Cardiac atrium fibroblast (primary cell): ENCODE results near the genes KBTBD12 and EFCAB12.

GRCh38 chr3:127914995-127916105, at the start of gene KBTBD12:
TSS of gene KBTBD12 (plus strand) at chr3:127915232.
- RAMPAGE, long total RNA = no peak

DNA sequence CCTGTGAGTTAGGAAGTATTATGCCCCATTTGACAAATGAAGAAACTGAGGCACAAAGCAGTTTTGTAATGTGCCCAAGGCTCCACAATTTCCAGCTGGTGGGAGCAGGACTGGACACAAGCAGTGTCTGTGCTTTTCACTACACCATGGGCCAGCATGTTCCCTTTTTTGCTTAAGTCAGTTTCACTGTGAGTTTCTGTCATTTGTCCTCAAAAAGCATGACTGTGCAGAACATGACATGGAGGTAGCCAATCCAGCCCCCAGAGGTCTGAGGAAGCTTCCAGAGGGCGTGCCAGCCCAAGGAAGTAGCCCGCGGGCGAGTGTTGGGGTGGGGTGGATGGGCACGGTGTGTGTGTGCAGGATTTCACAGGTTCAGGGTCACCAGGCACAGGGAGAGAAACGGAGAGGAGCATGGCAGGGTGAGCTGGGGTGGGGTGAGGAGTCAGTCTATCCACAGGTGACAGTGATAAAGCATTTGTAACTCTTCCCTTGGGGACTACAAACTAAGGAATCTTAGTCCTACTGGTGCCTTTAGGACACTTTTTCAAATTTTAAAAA, 8.0 kb upstream of the EEFSEC start:
- RAMPAGE, long total RNA = no peak

DNA sequence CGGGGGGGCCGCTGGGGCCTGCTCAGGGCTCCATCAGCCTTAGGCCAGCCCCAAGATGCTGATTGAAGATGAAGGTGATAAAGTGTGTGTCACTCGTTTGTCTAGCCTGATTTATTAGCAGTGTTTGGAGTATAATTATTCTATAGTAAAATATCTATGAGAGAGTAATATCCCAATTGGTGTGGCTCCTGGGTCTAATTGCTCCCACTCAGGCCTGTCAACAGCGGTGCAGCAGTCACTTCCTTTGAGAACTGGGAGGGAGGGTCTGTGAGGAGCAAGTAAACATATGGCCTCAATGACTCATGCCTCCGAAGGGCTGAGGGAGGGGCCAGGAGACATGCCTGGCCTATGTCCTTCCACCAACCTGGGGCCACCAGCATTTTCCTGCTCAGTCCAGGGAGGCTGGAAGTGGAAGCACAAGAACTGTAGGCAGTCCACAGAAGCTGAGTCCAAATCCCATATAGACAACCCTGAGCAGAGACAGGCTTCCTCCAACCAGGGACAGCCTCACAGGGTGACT, 123.2 kb downstream of the DNAJB8 start:
- RAMPAGE, long total RNA = no peak

GRCh38 chr3:128382181-128382460, 84.6 kb downstream of the DNAJB8 start:
- RAMPAGE, long total RNA = no peak

- RAMPAGE, long total RNA = no peak
These were observed 12.8 kb downstream of the GATA2 start for GRCh38 chr3:128480007-128480790.

DNA sequence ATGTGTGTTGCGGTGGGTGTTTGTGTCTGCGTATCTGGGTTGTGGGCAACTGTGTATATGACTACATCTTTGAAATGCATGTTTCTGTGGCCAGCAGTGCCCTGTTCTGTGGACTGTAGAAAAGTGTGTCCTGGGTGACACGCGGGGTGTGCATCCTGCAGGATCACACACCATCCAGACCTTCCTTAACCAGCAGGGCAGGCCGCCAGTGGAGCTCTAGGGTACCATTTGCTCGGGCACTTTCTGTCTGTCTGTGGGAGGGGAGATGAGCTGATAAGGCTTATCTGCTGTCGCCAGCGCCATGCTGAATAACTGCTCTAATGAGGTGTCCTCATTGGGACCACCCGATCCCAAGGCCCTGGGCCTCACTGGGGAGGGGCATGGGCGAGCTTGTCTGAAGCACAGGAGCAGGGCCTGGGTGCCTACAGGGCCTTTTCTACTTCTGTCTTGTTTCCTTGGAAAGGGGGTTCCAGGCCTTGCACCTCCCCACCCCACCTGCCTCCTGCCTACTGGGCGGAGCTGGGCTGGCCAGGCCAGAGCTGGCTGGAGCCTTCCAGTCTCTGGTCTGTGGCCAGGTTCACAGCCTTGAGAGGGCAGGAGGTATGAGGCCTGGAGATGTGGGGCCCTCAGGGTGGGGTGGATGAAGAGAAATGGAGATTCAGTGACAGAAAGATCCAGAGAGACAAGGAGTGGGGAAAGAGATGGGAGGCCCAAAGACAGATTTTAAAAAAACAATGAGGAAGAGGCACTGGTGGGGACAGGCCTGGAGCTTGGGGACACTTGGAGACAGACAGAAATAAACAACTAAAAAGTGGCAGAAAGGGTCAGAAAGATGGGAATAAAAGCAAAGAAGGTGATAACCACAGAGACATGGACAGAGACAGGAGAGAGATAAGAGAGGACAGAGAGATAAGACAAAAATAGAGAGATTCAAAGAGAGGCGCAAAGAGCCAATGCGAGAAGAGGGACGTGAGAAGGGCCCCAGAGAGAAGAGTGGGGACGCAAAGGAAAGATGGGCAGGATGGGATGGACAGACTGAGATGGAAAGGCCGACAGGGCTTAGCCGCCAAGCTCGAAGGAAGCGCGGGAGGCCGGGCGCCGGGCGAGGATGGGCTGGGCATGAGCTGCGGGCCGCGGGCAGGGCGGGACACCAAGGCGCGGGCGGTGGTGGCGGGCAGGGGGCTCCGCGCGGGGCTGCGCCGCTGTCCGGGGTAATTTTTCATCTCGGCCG, 2.7 kb upstream of the GATA2 start:
- RAMPAGE, long total RNA = no peak

DNA sequence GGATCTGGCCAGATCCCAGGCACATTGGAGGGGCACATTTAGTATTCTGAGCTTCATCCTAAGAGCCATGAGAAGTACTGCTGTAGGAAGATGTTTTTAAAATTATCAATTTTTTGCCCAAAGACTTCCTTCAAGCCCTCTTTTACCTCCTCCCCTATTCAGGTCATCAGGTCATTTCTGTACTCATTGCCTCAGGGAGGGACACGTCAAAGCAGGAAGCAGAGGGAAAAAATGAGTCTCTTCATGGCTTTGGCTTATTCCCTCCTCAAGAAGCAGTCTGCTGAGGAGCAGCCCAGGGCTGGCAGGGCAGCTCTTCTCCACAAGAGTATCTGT, 44.0 kb upstream of the GATA2 start:
- RAMPAGE, long total RNA = no peak

GRCh38 chr3:128709528-128710339, 16.2 kb upstream of the RAB7A start:
- RAMPAGE, long total RNA = no peak

GRCh38 chr3:128780235-128780749, 54.3 kb downstream of the RAB7A start:
- RAMPAGE, long total RNA = no peak

DNA sequence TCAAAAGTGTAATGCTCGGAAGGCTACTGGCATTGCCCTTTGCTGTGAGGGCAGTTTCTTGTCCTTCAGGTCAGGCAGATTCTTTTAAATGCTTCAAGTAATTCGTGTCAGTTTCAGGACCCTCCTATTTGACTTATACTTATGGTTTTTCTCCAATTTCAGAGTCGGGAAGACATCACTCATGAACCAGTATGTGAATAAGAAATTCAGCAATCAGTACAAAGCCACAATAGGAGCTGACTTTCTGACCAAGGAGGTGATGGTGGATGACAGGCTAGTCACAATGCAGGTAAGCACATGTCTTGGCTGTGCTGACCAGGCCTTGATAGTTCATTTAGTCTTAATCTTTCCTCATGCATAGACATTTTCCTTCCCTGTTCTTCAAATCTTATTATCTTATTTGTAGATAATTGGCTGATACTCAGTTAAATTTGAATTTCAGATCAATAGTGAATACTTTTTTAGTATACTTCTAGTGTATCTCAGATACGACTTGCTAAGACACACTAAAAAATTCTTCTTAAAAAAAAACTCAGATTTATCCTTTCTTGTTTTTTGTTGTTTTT, 71.9 kb downstream of the RAB7A start:
- RAMPAGE, long total RNA = no peak

- RAMPAGE, long total RNA = no peak
These were observed 75.6 kb downstream of the RAB7A start for GRCh38 chr3:128801374-128802260.

DNA sequence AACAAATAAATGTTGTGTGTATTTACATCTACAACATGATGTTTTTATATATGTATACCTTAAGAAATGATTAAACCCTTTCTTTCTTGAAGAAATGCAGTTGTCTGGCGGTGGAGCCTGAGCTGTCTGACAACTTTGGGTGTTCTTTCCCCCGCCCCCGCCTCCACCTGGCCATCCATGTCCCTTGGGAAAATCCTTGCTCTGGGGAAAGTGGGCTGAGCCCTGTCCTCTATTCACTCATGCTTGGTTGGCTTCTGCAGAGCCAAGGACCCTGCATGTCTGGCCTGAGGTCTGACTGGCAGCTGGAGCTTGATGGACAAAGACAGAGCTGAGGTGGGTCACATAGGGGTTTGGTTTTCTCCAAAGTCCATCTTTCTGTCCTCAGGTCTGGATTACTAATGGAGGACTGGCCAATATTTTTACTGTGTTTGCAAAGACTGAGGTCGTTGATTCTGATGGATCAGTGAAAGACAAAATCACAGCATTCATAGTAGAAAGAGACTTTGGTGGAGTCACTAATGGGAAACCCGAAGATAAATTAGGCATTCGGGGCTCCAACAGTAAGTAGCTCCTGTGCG, 19.6 kb downstream of the ACAD9 start:
- RAMPAGE, long total RNA = no peak

DNA sequence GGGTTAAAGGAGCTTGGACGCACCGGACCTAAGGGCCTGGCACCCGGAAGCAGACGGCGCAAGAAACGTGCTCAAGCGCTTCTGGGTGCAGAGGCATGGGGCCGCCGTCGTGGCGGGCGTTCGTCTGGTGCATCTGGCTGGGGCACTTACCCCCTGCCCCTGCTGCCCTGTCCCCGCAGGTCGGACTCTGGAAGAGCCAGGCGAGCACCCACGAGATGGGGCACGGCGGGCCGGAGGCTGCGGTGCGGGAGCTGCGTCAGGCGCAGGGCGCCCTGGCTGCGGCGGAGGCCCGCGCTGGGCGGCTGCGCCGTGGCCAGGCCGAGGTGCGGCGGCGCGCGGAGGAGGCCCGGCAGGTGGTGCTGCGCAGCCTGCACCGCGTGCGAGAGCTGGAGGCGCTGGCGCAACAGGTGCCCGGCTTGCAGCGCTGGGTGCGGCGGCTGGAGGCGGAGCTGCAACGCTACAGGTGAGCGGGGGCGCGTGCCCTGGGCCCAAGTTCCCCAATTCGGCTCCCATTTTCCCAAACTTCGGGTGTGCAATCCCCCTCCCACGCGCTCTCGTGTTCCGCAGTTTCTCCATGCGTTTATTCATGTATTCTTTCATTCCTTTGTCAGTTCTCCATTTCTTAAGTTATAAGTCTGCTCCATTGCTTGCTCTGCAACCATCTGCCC, 2.6 kb downstream of the EFCC1 start:
- RAMPAGE, long total RNA = no peak

- RAMPAGE, long total RNA = no peak
These were observed 14.5 kb downstream of the EFCC1 start for GRCh38 chr3:129015358-129016221.

DNA sequence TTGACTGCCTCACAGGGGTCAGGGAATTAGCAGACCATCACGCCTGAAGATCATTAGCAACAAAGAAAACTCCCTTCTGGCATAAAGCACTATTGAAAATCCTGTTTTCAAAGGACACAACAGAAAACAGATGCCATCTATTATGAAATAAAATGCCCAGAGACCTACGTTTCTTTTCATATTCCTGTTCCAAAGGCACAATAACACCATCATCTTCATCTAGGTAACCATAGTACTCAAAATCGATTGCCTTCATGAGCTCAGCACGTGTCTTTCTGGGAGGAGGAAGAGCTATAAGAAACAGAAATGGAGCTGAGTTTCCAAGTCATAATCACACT, 13.0 kb upstream of the RAB43 start:
- RAMPAGE, long total RNA = no peak

- RAMPAGE, long total RNA = no peak
These were observed 27.5 kb upstream of the CNBP start for GRCh38 chr3:129211283-129211605.

GRCh38 chr3:129343675-129344313, 27.7 kb upstream of the H1-10 start:
- RAMPAGE, long total RNA = no peak

GRCh38 chr3:129344519-129345018, 28.5 kb upstream of the H1-10 start:
- RAMPAGE, long total RNA = no peak

GRCh38 chr3:129425241-129426220, 2.9 kb downstream of the EFCAB12 start:
- RAMPAGE, long total RNA = no peak

- RAMPAGE, long total RNA = no peak
These were observed at the start of gene EFCAB12 for GRCh38 chr3:129428117-129429137. TSS of gene EFCAB12 (minus strand) at chr3:129428636.